ENCODE data around the genes MYEOV and FGF3.

GRCh38 chr11:69189802-69190174 is 34.1 kb downstream of the SMIM38 start:
- PRO-cap, result no peak

GRCh38 chr11:69210173-69210650 is 54.5 kb downstream of the SMIM38 start:
- PRO-cap, result unidirectional peak, minus-strand start at chr11:69210381

- PRO-cap, result bidirectional peak, plus-strand start at chr11:69294146, minus-strand start at chr11:69293999; bidirectional peak, plus-strand start at chr11:69294429, minus-strand start at chr11:69294354; bidirectional peak, plus-strand start at chr11:69294724, minus-strand start at chr11:69294570
These were observed at the start of gene MYEOV for GRCh38 chr11:69293827-69294911. TSS of gene MYEOV (plus strand) at chr11:69294155.

- PRO-cap, result no peak
These were observed 12.3 kb downstream of the MYEOV start for GRCh38 chr11:69306301-69306510.

GRCh38 chr11:69352491-69353299 is 58.7 kb downstream of the MYEOV start:
- PRO-cap, result unidirectional peak, minus-strand start at chr11:69352851

DNA sequence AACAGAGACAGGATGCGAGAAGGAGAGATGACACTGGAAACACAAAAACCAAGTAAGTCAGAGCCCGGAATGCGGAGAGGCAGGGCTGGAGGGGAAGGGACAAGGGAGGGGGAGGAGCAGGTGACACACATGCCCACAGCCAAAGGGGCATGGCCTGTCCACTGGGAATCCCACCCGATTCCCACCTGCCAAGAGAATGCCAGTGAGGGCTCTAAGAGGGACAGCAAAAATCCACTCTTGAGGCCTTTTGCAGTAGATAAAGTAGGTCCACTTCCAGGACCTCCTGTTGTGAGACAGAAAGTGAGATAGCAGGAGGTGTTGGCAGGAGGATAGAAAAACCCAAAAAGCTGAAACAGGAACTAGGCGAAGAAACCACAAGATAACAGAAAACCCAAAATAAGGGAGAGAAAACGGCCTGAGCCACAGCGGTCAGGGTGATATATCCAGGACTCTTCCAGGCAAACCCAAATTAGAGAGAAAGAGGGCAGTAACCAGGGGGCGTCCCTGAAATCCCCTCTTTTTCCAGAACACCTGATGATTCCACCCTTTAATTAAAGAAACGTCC is 107.7 kb downstream of the MYEOV start:
- PRO-cap, result no peak

DNA sequence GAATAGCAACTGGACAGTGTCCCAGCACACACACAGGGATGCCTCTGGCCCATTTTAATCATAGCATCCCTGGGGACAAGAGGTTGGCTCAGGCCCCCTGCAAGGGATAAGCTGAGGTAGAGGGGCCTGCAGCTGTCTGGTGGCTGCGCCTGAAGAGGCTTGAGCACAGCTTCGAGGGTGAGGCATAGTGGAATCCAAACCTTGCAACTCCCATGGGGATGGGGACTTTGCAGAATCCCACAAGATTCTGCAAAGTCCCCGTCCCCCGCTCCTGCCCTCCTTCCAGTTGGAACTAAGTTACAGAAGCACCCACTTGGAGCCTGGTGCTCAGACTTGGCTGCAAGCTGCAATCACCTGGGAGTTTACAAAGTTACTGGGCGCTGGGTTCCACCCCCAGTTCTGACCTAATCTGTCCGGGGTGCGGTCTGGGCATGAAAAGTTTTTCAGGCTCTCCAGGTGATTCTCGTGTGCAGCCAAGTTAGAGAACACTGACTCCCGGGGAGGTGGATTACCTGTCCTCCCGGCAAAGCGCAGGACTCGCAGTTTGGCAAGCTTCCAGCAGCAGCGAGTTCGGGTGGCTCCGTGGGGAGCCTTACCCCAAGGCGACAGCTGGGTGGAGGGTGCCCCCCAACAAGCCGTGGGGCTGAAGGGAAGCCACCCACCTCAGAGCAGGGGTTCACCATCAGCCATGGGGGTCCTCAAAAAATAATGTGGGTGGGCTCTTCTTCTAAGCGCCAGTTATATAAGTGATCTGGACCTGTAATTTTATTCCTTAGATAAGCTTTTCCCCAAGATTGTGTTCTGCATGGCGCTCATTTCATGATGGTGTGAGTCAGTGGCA is 171.6 kb downstream of the MYEOV start:
- PRO-cap, result no peak

- PRO-cap, result no peak
These were observed 161.1 kb upstream of the CCND1 start for GRCh38 chr11:69479738-69480400.

- PRO-cap, result bidirectional peak, plus-strand start at chr11:69497324, minus-strand start at chr11:69497275
These were observed 143.9 kb upstream of the CCND1 start for GRCh38 chr11:69496838-69497753.

GRCh38 chr11:69539648-69540637 is 101.0 kb upstream of the CCND1 start:
- PRO-cap, result no peak

- PRO-cap, result no peak
These were observed 8.5 kb downstream of the CCND1 start for GRCh38 chr11:69649296-69649962.

GRCh38 chr11:69707031-69707493 is 3.2 kb upstream of the FGF19 start:
- PRO-cap, result no peak

GRCh38 chr11:69819264-69819468 is at the start of gene FGF3:
TSS of gene FGF3 (minus strand) at chr11:69819416.
- PRO-cap, result no peak

- PRO-cap, result no peak
These were observed 37.6 kb upstream of the ANO1 start for GRCh38 chr11:70040305-70041184.

GRCh38 chr11:70103234-70104233 is 25.4 kb downstream of the ANO1 start:
- PRO-cap, result no peak

DNA sequence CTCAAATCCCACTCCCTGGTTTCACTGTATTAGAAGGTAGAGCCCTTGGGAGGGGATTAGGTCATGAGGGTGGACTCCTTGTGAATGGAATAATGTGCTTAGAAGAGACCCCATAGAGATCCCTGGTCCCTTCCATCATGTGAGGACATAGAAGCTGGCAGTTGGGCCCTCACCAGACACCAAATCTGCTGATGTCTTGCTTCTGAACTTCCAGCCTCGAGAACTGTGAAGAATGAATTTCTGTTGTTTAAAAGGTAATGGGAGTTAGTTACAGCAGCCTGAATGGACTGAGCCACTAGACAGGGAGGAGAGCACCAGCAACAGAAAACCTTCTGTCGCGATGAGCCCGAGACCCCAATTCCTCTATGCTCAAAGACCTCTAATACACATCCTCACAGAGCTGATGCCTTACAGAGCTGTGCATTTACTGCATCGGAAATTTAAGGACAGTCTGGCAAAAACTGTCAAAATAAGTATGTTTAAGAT is 50.6 kb downstream of the PPFIA1 start:
- PRO-cap, result no peak

- PRO-cap, result no peak
These were observed 34.1 kb upstream of the CTTN start for GRCh38 chr11:70364293-70364557.

DNA sequence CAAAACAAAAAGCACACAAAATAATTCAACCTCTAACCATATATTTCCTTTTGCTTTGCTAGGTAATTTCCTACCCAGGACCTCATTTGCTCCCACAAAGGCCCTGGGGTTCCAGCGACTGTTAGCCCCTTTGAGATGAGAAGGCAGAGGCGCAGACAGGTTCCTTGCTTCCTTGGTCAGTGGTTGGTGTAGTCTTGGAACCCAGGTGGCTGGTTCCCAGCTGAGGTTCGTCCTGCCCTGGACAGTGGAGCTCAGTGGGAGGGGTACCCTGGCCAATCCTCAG is 61.6 kb downstream of the CTTN start:
- PRO-cap, result no peak

DNA sequence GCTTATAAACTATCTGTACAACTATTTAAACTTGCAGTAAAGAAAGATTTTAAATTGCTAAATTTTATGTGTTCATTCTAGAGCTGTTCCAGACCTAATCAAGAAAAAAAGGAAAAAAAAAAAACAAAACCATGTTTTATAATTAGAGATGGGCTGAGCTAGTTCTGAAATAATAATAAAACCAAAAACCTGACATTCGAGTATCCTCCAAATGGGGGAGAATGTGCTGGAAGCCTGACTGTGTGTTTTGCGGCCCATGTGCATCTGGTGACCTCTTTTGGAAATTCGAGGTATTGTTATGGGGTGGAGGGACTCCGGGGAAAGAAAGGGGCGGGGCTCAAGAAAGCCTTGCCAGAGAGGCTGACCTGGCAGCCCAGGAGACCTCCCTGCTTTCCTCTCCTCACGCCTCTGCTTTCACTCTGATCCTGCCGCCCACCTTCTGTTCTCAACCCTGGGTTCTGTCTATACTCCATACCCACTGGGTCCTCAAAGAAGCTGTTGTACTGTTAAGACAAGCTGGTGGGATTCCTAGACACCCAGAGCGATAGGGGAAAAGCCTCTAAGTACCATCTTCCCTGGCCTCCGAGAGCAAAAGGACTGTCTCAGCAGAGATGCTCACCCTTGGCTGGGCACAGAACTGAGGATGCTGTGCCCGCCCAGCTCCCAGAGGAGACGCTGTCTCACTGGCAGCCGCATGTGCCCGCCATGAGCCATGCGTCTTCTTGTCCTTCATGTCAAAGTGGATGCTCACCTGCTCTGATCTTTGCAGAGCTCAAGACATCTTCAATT is 73.0 kb downstream of the CTTN start:
- PRO-cap, result no peak

- PRO-cap, result no peak
These were observed 146.9 kb downstream of the CTTN start for GRCh38 chr11:70545045-70545781.

Data from Calu3 (cell line).